Peritoneum (tissue), 1 donor: Measurements from ENCODE around the genes SNX22 and PDCD7.

GRCh38 chr15:63601487-63601855 is 4.3 kb downstream of the FBXL22 start:
- PRO-cap = no peak

DNA sequence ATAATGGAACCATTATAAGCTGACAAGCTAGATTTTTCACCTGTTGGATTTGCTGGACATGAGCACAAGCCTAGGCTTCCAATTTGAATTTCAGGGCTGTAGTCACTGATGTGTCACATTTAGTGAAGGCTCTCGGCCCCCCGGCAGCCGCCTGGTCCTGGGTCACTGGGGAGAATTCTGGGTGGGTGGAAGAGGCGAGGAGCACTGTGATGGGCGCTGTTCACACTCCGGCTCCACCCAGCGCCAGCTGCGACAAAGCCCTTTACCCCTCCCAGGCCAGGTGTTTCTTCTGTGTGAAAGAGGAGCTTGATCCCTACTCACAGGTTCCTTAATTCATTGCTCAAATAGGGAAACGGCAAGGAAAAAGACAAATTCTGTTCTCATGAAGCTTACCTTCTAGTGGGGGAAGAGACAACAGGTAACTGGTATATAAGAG is 4.7 kb downstream of the FBXL22 start:
- PRO-cap = no peak

DNA sequence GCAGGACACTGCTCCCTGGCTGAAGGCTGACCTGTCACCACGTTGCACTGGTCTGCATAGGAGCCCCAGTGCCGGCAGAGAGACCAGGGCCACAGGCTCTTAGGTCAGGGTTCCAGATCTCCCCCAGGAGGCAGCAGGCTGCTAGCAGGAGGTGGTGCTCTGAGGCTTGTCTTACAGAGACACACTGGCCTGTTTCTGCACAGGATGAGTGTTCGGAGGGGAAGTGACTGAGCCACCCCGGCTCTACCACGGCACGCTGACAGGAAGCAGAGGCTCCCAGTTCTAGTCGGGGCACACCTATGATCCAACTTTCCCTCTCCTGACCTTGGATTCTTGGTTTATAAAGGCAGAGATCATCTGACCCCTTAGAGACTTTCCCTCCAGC is 8.6 kb downstream of the FBXL22 start:
- PRO-cap = no peak

DNA sequence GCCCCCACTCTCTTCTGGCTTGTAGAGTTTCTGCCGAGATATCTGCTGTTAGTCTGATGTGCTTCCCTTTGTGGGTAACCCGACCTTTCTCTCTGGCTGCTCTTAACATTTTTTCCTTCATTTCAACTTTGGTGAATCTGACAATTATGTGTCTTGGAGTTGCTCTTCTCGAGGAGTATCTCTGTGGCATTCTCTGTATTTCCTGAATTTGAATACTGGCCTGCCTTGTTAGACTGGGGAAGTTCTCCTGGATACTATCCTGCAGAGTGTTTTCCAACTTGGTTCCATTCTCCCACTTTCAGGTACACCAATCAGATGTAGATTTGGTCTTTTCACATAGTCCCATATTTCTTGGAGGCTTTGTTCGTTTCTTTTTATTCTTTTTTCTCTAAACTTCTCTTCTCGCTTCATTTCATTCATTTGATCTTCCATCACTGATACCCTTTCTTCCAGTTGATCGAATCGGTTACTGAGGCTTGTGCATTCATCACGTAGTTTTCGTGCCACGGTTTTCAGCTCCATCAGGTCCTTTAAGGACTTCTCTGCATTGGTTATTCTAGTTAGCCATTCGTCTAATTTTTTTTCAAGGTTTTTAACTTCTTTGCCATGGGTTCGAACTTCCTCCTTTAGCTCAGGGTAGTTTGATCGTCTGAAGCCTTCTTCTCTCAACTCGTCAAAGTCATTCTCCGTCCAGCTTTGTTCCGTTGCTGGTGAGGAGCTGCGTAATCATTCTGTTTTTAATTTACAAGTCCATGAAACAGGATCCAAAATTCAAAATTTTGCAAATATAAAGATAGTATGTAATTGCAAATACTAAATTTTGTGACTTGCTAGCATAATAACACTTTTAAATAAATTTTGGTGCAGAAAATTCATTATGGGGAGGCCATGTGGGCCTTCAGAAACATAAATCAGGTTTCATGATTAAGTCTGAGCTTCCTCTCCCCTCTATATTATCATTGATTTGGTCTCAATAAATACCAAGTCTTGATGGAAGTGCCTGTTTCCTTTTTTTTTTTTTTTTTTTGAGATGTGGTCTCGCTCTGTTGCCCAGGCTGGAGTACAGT is 24.5 kb downstream of the FBXL22 start:
- PRO-cap = no peak

DNA sequence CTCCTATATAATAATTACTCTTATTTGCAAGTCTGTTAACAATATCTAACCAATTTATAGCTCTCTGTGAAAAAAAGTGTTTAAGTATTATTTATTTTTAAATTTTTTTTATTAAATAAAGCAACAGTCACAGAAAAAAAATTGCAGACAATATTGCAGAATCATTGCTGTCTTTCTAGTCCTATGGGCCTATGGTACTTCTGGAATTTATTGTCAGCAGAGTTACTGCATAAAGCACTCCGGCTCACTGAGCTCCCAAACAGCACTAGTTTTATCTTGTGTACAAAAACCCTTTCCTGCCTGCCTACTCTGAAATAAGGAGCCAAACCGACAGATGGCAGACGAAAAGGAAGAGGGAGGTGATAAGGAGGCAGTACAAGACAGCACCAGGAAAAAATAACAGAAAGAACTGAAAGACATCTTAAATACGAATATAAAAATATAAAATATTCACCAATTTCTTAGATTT is 15.6 kb downstream of the HERC1 start:
- PRO-cap = no peak

DNA sequence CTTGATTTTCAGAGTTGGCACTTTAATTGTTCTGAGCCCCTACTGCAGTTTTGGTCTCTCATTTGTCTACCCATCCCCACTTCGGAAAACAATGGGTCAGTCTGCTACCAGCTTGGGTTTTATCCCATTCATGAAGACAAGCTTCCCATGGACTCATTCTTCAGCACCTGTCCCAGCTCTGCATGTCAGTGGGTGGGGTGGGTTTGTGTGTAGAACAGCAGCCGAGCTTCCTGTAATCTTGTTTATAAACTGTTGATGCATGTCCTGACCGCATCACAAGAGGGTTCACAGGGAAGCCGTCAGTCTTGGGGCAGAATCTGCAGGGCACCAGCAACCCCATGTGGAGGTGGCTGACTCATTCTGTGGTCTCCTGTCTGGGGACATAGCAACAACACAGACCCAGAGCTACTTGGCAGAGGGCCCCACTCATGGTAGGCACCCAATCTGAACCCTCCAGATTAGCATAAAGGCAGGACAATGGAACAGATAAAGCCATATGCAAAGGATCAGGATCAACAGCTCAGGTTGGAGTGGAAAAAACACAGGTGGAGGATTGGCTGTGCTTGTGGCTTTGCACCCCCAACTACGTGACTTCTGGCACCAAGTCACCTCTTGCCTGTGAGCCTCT is 35.6 kb downstream of the DAPK2 start:
- PRO-cap = no peak

DNA sequence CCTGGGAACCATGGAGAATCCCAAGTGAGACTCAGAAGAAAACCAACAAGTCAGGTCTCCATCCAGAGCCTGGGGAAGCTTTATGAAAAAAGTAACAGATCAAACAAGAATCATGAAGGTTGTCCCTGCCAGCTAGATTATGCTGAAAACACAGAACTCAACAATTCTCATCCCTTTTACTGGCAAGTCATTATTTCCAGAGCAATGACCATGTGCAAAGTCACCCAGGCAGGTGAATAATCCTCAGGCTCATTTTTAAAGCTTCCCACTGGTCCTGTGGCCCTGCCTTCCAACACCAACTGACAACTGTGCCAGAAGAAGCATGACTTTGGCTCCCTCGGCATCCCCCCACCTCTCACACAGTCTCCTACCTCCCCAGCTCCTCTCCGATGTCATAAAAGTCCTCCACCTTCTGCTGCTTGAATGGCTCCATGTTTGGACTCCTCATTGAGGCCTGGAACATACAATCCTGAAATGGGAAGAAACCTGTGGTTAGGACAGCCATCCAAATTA is 6.4 kb downstream of the DAPK2 start:
- PRO-cap = no peak

GRCh38 chr15:64151035-64151856 is at the start of gene SNX22:
SNX22 (plus strand) TSS chr15:64151731.
- PRO-cap = no peak

DNA sequence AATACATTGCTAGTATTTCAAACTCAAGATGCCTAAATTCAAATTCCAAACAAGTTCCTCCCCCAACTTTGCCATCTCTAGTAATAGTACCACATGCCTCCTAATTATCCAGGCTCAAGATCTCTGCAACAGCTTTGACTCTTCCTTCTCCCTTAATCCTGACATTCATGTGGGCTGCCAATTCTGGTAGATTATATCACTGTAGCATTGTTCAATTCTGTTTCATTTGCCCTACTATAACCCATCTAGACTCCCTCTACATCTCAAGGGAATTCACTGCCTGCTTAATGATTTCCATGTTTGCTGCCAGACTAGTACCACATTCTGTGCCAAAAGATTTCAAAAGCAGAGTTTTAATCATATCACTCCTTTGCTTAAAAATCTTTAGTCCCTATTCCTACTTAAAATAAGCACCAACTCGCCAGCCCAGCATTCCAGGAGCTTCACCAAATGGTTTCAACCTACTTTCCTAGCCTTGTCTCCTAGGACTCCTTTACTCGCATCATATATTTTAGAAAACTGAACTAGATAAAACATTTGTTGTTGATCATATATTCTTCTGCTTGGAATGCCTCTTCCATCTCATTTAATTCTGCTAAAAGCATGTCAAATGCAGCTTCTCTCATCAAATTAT is 34.7 kb upstream of the PPIB start:
- PRO-cap = no peak

DNA sequence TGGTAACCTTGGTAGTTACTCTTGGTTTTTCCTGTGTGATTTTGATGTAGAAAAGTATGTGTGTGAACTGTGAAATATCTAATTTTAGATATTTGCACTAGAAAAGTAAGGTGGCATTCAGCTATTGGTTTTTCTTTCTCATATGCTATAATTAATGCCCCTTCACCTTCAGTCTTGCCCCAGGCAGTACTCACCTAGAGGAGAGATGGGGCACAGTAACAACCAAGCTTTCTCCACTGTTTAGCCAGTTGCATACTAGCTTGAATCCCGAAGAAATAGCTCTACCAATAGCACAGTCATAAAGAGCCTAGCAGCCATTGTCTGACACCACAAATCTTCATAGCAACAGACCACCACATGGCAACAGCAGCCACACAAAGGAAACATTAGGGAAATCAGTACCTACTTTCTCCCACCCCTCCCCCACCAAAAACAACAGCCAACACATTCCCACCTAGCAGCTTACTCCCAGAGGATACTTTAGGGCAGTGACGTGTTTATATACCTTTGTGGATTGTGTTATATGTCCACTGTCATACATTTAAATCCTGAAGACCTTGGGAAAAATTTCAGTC is 140.8 kb downstream of the RBPMS2 start:
- PRO-cap = no peak

- PRO-cap = no peak
Observed at GRCh38 chr15:64675712-64676276, 99.6 kb downstream of the RBPMS2 start.

DNA sequence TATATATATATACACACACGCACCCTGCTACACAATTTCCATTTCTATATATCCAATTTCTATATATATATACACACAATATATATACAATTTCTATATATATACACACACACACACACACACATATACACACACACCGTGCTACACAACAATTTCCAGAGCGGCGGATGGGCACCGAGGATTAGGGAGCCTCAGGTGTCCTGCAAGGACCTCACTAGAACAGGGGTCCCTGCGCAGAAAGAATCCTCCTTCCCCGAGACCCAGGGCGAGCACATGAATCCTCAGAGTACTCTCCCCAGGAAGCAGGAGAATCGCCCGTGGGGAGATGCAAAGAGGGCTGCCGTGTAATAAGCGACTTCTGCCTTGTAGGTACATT is 563 bp downstream of the PIF1 start:
- PRO-cap = no peak

DNA sequence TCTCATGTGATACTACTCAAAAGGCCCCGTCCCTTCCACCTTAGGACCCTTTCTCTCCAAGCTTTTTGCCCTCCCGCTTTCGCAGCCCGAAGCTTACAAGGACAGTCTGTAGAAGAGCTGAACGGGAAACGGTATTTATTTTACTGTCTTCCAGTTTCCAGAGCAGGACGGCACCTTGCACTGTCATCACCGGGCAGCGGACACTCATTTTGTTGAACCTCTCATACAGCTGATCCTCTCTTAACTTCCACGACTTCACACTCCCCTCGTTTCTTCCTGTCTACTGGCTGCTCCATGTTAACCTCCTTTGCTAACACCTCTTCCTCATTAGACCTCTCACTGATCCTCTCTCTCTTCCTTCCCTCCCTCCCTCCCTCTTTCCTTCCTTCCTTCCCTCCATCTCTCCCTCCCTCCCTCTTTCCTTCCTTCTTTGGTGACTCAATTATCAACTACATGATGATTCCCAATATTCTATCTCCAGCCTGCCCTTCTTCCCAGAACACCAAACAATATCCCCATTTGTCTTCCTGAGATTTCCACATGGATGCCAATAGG is 5.5 kb upstream of the PLEKHO2 start:
- PRO-cap = no peak

- PRO-cap = no peak
Observed at GRCh38 chr15:64865552-64866589, 24.2 kb downstream of the PLEKHO2 start.

DNA sequence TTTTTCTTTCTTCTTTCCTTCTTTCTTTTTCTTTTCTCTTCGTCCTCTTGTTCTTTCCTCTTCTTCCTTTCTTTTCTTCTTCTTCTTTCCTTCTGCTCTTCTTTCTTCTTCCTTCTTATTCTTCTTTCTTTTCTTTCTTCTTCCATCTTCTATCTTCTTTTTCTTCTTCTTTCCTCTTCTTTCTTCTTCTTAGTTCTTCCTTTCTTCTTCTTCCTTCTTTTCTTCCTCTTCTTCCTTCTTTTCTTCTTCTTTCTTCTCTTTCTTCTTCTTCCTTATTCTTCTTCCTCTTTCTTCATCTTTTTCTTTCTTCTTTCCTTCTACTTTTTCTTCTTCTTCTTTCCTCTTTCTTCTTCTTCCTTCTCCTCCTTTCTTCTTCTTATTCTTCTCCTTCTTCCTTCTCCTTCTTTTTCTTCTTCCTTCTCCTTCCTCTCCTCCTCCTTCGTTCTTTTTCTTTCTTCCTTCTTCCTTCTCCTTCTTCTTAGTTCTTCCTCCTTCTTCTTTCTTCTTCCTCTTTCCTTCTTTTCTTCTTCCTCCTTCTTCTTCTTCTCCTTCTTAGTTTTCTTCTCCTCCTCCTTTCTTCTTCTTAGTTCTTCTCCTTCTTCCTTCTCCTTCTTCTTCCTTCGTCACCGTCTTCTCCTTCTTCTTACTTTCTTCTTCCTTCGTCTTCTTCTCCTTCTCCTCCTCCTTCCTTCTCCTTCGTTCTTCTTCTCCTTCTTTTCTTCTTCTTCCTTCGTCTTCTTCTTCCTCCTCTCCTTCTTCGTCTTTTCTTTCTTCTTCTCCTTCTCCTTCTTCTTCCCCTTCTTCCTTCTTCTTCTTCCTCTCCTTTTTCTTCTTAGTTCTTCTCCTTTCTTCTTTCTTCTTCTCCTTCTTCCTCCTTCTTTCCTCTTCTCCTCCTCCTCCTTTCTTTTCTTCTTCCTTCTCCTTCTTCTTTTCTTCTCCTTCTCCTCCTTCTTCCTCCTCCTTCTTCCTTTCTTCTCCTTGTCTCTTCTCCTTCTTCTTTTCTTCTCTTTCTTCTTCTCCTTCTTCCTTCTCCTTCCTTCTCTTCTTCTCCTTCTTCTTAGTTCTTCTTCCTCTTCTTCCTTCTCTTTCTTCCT is 37.5 kb downstream of the SPG21 start:
- PRO-cap = no peak

DNA sequence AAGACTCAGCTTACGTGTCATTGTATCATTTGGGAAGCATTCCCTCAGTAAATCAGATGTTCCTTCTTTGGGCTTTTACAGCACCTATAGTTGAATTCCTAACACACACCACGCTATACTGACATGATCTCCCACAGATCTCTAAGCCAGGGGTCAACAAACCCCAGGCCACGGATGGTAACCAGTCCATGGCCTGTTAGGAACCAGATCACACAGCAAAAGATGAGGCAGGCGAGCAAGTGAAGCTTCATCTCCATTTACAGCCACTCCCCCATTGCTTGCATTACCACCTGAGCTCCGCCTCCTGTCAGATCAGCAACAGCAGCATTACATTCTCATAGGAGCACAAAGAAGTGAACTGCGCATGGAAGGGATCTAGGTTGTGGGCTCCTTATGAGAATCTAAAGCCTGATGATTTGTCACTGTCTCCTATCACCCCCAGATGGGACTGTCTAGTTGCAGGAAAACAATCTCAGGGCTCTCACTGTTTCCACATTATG is 2.7 kb downstream of the PDCD7 start:
- PRO-cap = no peak

- PRO-cap = unidirectional peak, minus-strand start at chr15:65133808
Observed at GRCh38 chr15:65133444-65134189, at the start of gene PDCD7. PDCD7 (minus strand) TSS chr15:65133808.

DNA sequence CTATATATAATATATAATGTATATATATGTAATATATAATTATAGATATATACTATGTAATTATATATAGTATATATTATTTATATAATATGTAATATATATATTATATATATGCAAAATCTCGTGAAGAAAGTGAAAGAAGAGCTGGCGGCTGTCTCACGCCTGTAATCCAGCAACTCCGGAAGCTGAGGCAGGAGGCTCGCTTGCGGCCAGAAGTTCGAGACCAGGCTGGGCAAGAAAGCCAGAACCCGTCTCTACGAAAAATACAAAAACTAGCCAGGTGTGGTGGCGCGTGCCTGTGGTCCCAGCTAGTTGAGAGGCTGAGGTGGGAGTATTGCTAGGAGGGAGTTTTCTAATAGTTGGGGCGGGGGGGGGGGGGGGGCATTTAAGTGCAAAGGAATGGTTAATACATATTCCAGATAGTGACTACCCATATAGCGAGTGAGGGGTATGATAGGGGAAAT is 8.3 kb upstream of the PARP16 start:
- PRO-cap = no peak

GRCh38 chr15:65311831-65312335 is 25.2 kb upstream of the PARP16 start:
- PRO-cap = no peak

DNA sequence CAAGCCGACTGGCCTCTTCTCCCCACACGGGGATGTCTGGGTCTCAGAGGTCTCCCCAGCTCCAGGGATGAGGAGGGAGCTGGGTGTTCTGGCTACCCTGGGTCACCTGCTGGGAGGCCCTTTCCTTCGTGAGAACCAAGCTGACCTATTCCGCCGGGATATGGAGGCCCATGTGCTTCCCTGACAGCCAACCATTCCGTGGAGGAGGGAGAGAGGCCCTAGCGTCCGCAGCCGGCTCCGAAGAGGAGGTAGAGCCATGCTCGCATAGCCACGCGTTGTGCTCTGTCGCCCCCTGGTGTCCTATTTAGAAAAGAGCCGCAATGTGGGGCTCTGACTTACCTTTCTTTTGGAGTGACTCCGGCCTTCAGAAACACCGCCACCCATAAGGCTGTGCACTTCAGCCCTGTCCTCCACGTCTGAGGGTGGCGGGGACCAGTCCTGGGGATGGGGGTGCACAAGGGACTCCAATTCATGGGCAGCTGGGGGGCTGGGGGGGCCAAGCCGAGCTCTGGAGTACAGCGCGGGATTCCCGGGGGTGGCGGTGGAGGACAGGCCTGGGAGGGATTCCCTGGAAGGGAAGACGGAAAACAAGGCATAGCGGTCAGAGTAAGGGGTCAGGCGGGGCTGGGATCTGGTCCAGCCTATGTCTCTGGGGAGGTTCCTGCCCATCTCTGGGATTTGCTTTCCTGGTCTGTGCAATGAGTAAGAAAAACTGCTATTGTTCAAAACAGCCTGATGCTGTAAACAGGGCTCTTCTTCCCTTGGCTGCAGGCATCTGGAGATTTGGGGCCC is 7.9 kb upstream of the IGDCC3 start:
- PRO-cap = no peak